ENCODE data around the gene SCYGR8.

DNA sequence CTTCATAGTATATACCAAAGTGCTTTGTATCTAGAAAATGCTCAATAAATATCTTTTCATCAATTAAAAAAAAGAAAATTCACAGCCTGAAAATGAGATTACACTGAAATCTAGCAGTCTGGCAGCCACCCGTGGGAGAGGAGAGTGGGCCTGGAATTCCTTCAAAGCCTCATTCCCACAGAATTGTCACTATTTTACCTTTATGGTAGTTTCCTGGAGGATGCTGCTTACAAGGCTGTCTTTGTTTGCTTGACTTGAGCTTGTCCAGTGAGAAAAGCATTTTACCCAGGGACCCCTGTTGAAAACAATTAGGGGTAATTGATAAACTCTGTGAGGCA is 13.3 kb upstream of the KCNE4 start:
- RRBS, 2 experiments, result no CpG with 5 or more reads among the region's 1 CpG

GRCh38 chr2:223611073-223611459 is 8.9 kb upstream of the SCG2 start:
- RRBS, 2 experiments, result no CpG with 5 or more reads among the region's 2 CpGs

- RRBS, 2 experiments, result no CpG with 5 or more reads among the region's 6 CpGs
Observed at GRCh38 chr2:223895578-223895943, 49.6 kb downstream of the WDFY1 start.

- RRBS, 2 experiments, result no CpG with 5 or more reads among the region's 4 CpGs
Observed at GRCh38 chr2:223949264-223949989, 4.3 kb upstream of the WDFY1 start.

GRCh38 chr2:224379164-224379632 is 22.7 kb downstream of the FAM124B start:
- RRBS, 2 experiments, result no CpG with 5 or more reads among the region's 4 CpGs

DNA sequence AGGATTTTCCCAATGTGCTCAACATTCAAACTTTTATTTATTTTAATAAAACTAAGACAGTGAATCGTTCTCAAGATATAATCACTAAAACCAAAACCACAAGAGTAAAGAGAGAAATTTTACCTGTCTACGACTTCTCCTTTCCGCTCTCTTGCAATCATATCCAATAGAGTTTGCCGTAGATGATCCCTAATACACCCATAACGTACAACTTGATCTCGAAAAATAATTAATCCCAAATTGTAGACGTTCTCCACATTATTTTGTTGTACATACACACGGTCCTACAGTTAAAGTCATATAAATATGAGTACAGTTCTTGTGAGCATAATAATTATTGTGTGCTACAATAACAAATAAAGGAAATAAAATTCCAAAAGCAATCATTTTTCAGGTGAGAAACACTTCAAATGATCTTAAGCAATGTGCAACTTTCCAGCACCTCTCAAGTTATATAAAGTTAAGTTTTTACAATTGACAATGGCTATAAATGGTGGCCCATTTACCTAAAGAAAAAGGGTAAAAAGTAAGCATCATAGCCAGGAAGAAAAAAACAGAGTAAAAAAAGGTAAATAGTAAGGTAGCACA is 70.6 kb downstream of the CUL3 start:
- RRBS, 2 experiments, result no CpG with 5 or more reads among the region's 8 CpGs

- RRBS, 2 experiments, result no CpG with 5 or more reads among the region's 2 CpGs
Observed at GRCh38 chr2:224935793-224936133, 106.5 kb downstream of the DOCK10 start.

- RRBS, 2 experiments, result no CpG with 5 or more reads among the region's 10 CpGs
Observed at GRCh38 chr2:224946698-224947554, 95.3 kb downstream of the DOCK10 start.

DNA sequence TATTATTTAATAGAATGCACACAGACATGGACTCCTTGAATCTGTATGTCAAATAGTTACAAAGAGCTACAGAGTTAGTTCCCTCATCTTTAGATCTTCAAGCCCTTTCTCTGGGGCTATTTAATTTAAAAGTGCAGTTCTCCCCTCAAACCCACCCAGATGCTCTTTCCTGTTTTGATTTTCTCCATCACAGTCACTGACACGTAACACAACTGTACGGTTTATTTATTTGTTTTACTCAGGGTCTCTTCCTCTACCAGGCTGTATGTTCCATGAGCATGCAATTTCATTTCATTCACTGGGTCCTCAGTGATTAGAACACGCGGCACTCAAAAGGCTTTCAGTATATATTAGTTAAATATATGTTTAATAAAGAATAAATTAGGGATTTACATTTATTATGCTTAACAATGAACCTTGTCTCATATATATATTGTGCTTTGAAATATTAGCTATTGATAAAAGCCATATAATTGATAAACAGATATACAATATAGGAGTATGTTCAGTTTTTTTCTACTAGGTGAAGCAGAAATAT is 94.6 kb downstream of the DOCK10 start:
- RRBS, 2 experiments, result no CpG with 5 or more reads among the region's 4 CpGs

GRCh38 chr2:225512931-225513650 is 113.6 kb downstream of the NYAP2 start:
- RRBS, 2 experiments, result no CpG with 5 or more reads among the region's 10 CpGs

DNA sequence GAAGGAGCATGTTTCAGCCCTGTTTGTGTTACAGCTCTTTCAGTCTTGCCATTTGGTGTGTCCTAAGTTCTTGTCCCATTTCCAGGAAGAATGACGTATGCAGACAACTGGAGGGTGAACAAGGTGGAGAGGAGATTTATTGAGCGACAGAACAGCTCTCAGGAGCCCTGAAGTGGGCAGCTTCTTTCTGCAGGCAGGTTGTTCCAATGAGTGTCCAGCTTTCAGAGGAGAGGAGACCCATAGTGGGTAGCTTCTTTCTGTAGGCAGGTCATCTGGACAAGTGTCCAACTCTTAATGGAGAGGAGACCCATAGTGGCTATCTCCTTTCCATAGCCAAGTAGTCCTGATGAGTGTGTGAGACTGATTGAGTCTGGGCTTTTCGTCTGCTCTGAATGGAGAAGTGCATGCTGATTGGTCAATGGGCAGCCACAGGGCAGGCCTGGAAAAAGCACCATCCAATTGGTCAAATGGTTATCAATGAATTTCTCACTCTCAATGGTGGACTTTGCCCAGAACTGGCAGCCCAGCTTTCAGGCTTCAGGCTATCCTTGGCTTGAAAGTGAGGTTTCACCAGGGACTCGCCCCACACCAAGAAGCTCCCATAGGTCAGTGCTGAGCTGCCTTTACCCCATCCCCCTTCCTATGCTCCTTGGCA is 688.2 kb downstream of the NYAP2 start:
- RRBS, 2 experiments, result no CpG with 5 or more reads among the region's 4 CpGs

- RRBS, 2 experiments, result no CpG with 5 or more reads among the region's 5 CpGs
Observed at GRCh38 chr2:226466144-226467120, 333.2 kb downstream of the IRS1 start.

- RRBS, 2 experiments, result no CpG with 5 or more reads among the region's 13 CpGs
Observed at GRCh38 chr2:226649765-226650752, 149.6 kb downstream of the IRS1 start.

GRCh38 chr2:226660529-226661080 is 139.0 kb downstream of the IRS1 start:
- RRBS, 2 experiments, result no CpG with 5 or more reads among the region's 1 CpG

GRCh38 chr2:226742292-226743032 is 57.2 kb downstream of the IRS1 start:
- RRBS, 2 experiments, result no CpG with 5 or more reads among the region's 6 CpGs

- RRBS, 2 experiments, result 1 to 2% methylated on average over 37 to 39 of the region's 62 CpGs
Observed at GRCh38 chr2:227472661-227473596, 973 bp downstream of the AGFG1 start.

DNA sequence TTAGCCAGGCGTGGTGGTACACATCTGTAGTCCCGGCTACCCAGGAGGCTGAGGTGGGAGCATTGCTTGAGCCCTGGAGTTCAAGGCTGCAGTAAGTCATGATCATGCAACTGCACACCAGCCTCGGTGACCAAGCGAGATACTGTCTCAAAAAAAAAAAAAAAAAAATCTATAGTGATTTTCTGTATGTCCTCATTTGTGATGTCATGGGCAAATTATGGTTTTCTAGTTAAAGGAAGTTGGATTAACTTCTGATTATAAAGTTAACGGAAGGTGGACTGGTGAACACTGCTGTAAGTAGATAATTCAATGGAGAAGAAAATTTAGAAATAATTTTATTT is 23.4 kb downstream of the AGFG1 start:
- RRBS, 2 experiments, result no CpG with 5 or more reads among the region's 5 CpGs

DNA sequence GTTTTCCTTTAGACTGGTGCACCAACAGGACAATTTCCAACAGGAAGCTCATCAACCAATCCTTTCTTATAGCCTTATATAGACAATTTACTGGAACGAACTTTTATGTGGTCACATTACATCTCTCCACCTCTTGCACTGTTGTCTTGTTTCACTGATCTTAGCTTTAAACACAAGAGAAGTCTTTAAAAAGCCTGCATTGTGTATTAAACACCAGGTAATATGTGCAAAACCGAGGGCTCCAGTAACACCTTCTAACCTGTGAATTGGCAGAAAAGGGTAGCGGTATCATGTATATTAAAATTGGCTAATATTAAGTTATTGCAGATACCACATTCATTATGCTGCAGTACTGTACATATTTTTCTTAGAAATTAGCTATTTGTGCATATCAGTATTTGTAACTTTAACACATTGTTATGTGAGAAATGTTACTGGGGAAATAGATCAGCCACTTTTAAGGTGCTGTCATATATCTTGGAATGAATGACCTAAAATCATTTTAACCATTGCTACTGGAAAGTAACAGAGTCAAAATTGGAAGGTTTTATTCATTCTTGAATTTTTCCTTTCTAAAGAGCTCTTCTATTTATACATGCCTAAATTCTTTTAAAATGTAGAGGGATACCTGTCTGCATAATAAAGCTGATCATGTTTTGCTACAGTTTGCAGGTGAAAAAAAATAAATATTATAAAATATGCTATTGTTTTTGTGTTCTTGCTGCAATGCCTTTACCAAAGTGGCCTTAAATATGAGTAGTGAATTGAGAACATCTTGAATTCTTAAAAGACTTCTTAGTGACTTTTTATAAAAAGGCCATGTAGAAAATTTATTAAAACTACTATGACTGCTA is 44.0 kb upstream of the SCYGR2 start:
- RRBS, 2 experiments, result no CpG with 5 or more reads among the region's 3 CpGs

DNA sequence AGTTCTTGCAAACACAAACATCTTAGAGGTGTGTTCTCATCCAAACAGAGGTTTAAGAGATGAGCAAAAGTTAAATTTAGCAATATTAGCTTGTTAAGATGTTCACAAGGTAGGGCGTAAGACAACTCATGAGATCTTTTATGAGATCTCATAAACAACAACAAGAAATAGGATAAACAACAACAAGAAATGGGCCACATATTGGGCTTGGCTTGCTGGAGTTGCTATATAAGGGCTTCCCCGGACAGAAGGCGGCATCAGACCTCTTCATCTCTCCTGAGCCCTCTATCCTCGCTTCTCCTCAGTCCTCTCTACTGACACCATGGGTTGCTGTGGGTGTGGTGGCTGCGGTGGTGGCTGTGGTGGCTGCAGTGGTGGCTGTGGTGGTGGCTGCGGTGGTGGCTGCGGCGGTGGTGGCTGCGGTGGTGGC is at the start of gene SCYGR8:
Gene SCYGR8 (plus strand): TSS at position 323 of the 430 bp plus-strand sequence.
- RRBS, 2 experiments, result no CpG with 5 or more reads among the region's 9 CpGs

- RRBS, 2 experiments, result no CpG with 5 or more reads among the region's 2 CpGs
Observed at GRCh38 chr2:227816499-227817083, 2.9 kb downstream of the CCL20 start.

Data from LNCaP clone FGC (cell line).